AG10803 (cell line): Measurements from ENCODE around the genes MTM1, PASD1, CSAG2 and PNMA6F.

DNA sequence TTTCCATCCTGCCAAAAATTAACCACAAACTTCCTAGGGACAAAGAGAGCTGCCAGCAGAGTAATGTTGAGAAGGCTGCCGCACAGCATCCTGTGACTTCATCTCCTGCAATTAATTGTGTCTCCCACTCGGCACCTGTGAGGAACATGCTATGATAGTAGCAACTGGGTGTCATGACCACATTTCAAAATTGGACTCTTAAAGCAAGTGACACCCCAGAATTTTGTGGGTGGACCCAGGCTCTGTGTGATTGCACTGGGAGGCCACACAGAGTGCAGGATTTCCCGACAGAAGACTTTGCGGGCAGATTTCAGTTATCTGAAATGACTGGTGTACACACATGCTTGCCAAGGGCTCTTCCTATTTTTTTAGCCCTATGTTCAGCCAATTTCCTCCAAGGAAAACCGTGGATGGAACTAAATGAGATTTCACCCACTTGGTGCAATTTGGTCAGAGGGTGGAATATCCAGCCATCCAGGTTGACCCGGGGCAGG is 9.1 kb upstream of the IDS start:
- RRBS, result no CpG with 5 or more reads among the region's 6 CpGs

- RRBS, result no CpG with 5 or more reads among the region's 9 CpGs
These were observed 5.4 kb upstream of the EOLA1 start for GRCh38 chrX:149534941-149536272.

DNA sequence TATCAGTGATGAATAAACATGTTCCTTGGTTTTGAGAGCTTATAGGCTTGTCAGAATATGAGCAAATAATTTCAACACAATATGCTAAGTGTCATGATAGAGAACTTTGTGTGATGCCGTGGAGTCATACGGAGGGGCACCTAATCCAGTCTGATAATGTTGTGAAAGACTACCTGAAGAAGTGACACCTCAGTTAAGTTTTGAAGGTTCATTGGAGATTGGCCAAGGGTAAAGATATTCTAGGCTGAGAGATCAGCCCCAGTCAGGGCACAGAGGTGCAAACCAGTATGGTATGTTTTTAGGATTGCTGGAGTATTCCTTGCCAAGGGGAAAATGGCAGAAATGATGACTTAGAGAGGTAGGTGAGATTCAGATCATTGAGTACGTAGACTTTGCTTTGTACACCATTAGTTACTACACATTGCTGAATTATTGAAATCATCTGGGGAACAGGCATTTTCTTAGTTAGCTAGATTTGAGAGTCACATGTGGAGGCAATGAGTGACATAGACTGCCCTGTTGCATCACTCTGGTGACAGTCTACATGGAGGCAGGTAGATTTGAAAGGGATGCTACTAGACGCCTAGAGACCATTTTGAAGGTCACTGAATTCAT is 33.5 kb upstream of the EOLA2 start:
- RRBS, result no CpG with 5 or more reads among the region's 4 CpGs

GRCh38 chrX:150200752-150201495 is 162.2 kb upstream of the MAMLD1 start:
- RRBS, result no CpG with 5 or more reads among the region's 9 CpGs

DNA sequence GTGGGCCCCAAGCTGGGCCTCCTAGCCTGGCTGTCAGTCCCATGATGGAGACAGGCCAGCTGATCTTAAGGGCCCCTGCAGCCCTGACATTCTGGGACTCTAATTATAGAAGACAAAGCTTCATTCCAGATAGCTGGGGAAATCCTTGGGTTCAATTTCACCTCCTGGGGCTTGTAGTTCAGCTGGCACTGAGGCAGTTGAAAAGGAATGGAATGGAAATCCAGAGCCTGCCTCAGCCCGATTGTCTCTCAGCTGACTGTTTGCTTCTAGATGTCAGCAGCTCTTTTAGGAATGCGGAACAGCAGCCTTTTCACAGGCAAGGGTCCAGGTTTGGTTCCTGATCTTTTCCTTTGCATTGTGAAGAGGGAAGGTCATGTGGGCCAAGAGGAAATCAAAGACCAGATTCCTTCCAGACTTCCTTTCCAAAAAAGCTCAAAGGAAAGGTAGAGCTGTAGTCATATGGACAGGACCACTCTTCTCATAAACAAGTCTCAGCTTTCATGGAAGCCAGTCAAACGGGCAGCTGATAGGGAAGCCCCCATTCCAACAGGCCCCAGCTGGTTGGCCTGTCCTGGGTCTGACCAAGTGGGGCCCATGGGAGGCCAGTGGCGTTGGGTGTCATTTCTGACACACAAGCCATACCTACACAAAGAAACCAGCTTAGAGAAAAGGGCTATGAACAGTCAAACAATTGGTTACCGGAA is 149.8 kb upstream of the MAMLD1 start:
- RRBS, result no CpG with 5 or more reads among the region's 5 CpGs

- RRBS, result no CpG with 5 or more reads among the region's 3 CpGs
These were observed 134.8 kb upstream of the MAMLD1 start for GRCh38 chrX:150228347-150228632.

GRCh38 chrX:150365856-150366902 is 3.1 kb downstream of the MAMLD1 start:
- RRBS, result no CpG with 5 or more reads among the region's 26 CpGs

GRCh38 chrX:150372174-150372772 is 9.2 kb downstream of the MAMLD1 start:
- RRBS, result no CpG with 5 or more reads among the region's 13 CpGs

GRCh38 chrX:150568440-150569645 is at the start of gene MTM1:
Gene MTM1, plus strand, starts transcription at chrX:150568621.
- RRBS, result 3% methylated on average over 44 of the region's 102 CpGs

DNA sequence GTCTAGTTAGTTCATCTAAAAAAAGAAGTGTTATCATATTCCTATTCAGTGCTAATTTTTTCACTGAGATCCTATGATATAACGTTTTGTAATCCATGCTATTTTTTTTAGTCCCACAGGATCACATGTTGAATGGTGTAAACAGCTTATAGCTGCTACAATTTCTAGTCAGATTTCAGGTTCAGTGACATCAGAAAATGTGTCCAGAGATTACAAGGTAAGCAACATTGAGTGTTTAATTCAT is 5.8 kb downstream of the MTMR1 start:
- RRBS, result no CpG with 5 or more reads among the region's 1 CpG

- RRBS, result no CpG with 5 or more reads among the region's 12 CpGs
These were observed 4.7 kb upstream of the CD99L2 start for GRCh38 chrX:150903018-150903710.

DNA sequence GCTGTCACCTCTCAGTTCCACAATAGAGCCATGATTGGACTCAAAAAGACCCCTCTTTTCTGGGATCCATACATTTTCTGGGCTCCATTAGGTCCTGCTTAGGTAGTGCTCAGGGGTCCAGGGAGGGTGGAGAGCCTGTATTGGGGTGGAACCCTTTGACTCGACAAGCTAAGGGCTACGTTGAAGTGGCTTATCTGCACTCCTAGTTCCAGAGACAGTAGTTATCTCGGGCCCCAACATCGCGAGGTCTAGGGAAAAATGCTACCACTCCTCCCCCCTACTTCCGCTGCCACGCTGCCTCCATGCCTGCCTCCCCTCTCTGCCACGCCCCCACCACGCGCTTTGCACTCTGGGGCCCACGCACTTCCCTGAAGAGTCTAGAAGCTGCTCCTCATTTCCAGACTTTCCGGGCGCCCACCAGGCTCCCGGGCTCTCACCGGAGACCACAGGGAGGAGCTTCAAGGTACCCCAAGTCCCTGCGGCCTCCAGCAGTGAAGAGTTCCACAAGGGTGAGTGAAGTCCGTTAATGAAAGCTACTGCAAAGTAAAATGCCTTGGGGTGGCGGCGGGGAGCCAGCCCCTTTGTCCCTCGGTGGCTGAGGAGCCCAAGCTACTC is at the start of gene PASD1:
PASD1 (plus strand) TSS at position 345 of the 615 bp plus-strand sequence.
- RRBS, result no CpG with 5 or more reads among the region's 20 CpGs

DNA sequence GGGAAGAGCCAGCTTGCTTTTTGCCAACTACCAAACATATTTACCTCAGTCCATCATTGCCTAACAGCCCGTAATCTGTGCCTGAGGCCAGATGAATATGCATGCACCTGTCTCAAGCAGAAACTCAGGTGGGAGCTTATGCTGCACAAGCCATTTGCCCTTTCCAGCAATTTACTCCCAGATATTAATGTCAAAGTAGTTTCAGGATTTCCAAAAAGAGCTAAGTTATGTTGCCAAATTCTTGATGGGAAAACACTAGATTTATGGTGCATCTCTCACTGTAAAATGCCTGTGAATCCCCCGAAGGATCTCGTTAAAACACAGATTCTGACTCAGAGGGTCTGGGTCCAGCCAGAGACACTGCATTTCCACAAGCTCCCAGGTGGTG is 51.7 kb upstream of the GABRE start:
- RRBS, result no CpG with 5 or more reads among the region's 3 CpGs

GRCh38 chrX:152135338-152135596 is 3.1 kb downstream of the MAGEA10 start:
- RRBS, result no CpG with 5 or more reads among the region's 2 CpGs

DNA sequence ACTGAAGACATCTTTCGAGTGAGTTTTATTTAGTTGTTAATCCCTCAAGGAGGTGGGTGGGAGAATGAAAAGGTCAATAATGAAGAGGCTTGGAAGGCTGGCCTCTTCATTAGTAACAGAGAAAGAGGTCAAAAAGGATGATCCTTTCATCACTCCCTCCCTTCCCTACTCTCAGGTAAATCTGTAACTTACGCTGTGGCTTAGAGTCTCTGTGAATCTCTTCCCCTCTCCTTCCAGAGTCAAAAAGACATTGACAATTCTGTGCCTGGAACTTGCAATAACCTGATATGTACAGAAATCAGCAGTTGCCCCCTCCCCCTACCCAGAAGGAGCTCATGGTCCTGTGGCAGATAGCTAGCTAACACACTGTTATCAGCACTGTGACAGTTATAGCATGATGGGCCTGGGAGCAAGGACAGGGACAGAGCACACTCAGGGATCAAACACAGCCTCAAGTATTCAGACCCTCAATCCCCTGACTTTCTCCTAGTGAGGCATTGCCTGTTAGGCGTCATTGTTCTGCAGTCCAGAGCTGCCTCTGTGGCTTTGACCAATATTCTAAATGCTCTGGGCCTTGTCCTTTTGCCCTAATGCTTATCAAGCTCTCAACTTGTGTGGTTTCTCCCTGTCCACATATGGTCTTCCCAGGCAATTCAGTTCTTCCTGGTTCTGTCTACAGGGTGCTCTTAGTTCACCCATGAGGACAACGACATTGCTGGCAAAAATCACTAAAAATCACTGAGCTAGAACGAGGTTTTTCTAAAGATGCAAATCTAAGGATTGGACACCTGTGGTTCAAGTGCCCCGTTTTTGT is 18.7 kb upstream of the MAGEA10 start:
- RRBS, result no CpG with 5 or more reads among the region's 6 CpGs

DNA sequence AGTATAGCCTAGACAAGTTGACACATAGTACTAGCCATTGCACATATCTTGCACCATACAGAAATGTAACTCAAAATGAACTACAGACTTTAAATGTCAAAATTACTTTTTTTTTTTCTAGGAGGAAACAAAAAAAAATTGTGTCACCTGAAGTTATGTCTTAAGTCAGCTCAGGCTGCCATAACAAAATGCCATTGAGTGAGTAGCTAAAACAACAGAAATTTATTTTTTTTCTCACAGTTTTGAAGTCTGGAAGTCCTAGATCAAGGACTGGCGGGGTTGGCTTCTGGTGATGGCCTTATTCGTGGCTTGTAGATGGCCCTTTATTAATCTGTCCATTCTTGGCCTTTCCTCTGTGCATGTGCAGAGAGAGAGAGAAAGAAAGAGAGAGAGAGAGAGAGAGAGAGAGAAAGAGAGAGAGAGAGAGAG is at the start of gene CSAG2:
CSAG2 (minus strand) TSS at position 51 of the 429 bp plus-strand sequence.
- RRBS, result no CpG with 5 or more reads among the region's 2 CpGs

- RRBS, result 8% methylated on average over 16 of the region's 42 CpGs
These were observed 35.1 kb downstream of the PNMA5 start for GRCh38 chrX:152958657-152959309.

GRCh38 chrX:153321689-153322098 is at the start of gene PNMA6F:
Gene PNMA6F, minus strand, starts transcription at chrX:153321767.
- RRBS, result no CpG with 5 or more reads among the region's 8 CpGs

DNA sequence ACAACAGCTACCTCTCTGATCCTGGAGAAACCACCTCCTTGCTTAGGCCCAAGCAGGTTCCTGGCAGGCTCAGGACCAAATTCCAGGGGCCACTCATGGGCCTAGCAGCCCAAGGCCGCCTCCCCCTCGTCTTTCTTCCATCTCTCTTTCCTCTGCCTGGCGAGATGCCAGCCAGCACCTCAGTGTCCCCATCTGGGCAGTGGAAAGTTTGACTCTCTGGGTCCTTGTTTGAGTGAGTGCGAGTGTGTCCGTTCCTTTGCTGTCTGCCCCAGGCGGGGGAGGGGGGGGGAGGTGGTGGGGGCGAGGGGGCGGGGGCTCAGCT is 359 bp upstream of the BGN start:
- RRBS, result no CpG with 5 or more reads among the region's 8 CpGs

DNA sequence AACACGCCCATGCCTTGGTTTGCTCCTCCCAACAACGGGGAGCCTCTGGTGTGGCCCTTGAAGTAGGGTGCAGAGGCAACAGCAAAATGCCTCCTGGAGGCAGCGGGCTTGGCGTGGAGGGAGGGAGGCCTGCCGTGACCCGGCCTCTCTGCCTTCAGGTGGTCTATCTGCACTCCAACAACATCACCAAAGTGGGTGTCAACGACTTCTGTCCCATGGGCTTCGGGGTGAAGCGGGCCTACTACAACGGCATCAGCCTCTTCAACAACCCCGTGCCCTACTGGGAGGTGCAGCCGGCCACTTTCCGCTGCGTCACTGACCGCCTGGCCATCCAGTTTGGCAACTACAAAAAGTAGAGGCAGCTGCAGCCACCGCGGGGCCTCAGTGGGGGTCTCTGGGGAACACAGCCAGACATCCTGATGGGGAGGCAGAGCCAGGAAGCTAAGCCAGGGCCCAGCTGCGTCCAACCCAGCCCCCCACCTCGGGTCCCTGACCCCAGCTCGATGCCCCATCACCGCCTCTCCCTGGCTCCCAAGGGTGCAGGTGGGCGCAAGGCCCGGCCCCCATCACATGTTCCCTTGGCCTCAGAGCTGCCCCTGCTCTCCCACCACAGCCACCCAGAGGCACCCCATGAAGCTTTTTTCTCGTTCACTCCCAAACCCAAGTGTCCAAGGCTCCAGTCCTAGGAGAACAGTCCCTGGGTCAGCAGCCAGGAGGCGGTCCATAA is 9.2 kb upstream of the ATP2B3 start:
- RRBS, result no CpG with 5 or more reads among the region's 25 CpGs